Peripheral blood mononuclear cell (primary cell): ENCODE results near the gene GIMAP4.

- PRO-cap, 8 experiments = peak in 8 of 8 experiments; most common plus-strand start chr7:149148155 (in 6); most common minus-strand start chr7:149148156 (in 8)
Observed at GRCh38 chr7:149147798-149148587, 740 bp downstream of the ZNF398 start.

GRCh38 chr7:149284737-149285620, 23.0 kb downstream of the ZNF783 start:
- PRO-cap, 8 experiments = peak in 8 of 8 experiments; most common plus-strand start chr7:149285311 (in 8); most common minus-strand start chr7:149285006 (in 1)

DNA sequence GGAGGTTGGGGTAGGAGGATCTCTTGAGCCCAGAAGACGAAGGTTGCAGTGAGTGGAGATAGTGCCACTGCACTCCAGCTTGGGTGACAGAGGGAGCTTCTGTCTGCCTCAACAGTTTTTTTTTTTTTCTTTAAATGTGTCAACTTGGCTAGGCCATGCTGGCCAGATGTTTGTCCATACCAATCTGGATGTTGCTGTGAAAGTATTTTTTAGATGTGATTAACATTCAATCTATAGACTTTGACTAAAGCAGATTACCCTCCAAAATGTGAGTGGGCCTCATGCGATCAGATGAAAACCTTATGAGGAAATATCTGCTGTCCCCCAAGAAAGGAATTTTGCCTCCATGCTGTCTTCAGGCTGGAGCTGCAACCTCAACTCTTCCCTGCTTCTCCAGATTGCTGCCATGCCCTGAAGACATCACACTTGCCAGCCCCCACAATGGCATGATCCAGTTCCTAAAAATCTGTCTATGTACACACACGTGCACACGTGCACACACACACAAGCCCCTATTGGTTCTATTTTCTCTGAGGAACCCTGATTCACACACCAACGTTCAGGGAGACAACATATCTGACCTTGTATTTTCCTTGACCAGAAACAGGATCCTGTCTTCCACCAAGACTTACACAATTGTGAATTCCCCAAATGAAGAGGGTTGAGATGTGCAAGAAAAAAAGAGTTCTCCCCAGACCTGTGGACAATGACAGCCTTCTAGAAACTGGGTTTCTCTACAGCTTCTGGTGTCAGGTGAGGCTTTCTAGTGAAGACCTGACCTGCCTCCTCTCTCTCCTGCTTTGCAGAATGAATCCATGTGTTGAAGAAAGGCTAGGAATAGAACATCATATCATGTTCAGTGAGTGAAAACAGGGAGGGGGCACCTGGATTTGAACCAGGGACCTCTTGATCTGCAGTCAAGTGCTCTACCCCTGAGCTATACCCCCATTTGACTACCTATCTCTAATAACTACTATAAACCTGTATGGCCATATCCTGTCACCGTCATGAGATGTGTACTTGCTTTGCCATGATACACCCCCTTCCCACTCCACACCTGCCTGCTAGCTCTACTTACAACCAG, 90.9 kb upstream of the ZNF746 start:
- PRO-cap, 8 experiments = no peak in any of the 8 experiments

DNA sequence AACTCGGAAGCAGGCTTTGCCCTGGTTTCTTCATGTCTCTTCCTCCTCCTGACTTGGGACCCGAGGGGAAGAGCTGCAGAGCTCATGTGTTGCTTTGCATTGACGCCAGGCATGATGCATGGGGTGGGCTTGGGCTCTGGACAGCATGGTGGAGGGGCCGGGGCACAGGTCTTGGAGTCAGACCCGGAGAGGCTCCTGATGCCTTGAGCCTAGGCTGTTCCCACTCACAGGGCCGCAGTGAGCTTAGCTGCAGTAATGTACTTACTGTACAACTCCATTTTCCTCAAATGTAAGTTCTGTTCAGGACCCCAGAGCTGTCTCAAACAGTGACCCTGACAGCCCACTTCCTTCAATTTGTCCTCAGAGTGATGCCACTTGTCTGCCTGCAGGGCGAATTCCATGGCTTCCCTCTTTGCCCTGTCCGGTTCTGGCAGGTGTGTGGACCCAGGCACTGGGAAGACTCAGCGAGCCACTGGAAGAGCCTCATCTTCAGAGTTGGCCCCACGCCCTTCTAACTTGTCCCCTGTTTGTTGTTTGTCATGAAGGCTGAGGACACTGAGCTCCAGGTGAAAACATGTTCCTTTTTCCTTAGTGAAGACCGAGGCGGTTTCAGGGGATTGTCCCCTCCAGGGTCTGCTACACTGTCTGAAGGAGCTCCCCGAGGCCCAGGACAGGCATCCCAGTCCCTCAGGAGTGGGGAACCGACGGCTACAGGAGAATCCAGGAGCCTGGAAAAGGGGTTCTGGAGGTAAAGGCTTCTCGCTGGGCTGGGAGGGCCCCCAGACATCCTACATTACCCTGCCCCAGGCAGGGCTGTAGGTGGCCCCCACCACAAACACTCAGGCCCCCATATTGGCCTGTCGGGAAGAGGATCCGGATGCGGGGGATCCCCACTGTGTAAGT, 8.6 kb downstream of the KRBA1 start:
- PRO-cap, 8 experiments = no peak in any of the 8 experiments

GRCh38 chr7:149734415-149734938, 19.7 kb downstream of the KRBA1 start:
- PRO-cap, 8 experiments = no peak in any of the 8 experiments

GRCh38 chr7:149865538-149866018, 8.2 kb upstream of the ATP6V0E2 start:
- PRO-cap, 8 experiments = peak in 3 of 8 experiments; most common plus-strand start chr7:149865748 (in 1); most common minus-strand start chr7:149865696 (in 2)

GRCh38 chr7:149869895-149870613, 3.7 kb upstream of the ATP6V0E2 start:
- PRO-cap, 8 experiments = peak in 7 of 8 experiments; most common minus-strand start chr7:149870008 (in 6)

DNA sequence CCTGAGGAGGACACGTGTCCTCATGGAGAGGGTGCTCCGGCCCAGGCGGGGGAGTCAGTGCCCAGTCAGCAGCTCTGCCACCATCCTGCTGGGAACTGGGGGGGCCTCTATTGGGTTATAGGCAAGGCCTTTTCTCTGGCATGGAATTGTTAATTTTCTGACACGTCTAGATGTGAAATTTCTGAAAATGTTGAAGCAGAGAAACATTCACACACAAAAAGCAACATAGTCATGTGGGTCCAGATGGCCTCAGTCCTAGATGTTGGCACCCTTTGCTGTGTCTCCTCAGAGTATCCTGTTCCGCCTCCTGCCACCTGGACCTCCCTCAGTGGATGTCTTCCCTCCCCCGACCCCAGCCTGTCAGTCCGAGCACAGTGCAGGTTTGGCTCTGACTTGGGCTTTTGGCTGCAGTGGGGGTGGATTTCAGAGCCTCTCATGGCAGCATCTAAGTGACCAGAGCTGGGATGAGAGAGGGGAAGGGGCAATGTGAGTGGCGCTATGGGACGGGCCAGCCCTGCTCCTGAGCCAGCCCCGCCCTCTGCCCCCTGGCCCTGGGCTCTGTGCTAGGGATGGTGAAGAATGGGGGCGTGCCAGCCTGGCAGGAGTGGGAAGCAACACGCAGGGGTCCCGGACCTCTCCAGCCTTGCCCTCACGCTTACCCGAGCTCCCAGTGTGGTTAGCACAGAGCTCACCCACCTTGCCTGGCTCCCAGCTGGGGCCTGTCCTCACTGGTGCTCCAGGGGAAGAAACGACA, 6.1 kb downstream of the ATP6V0E2 start:
- PRO-cap, 8 experiments = no peak in any of the 8 experiments

DNA sequence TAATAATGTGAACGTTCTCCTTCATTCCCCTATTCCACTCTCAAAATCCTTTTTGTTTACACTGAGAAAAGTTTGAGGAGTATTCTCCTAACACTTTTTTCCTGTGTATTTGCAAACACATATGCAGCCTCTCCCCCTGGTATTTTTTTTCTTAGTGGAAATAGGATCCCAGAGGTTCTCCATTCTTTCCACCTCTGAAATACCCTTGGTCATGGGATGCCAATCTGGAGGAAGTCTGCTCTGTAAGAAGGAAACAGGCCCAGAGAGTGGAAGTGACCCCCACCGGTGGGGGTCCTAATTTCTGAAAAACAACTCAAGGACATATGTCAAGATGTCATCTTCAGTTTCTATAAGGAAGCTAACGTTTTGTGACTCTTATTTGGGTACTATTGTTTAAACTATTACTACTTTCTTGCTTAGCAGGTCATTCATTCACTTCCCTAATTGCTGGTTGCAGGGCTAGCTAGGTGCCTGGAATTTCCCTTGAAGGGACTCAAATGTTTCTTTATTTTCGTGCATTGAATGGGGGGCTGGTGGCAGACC, 2.0 kb upstream of the ZNF775 start:
- PRO-cap, 8 experiments = no peak in any of the 8 experiments

GRCh38 chr7:150382109-150382644, 3.0 kb downstream of the ZNF775 start:
- PRO-cap, 8 experiments = no peak in any of the 8 experiments

GRCh38 chr7:150519610-150520936, 5.4 kb downstream of the GIMAP7 start:
- PRO-cap, 8 experiments = no peak in any of the 8 experiments

- PRO-cap, 8 experiments = peak in 3 of 8 experiments; most common plus-strand start chr7:150567288 (in 2)
Observed at GRCh38 chr7:150566951-150567731, at the start of gene GIMAP4. Gene GIMAP4 (plus strand): TSS chr7:150567390.

DNA sequence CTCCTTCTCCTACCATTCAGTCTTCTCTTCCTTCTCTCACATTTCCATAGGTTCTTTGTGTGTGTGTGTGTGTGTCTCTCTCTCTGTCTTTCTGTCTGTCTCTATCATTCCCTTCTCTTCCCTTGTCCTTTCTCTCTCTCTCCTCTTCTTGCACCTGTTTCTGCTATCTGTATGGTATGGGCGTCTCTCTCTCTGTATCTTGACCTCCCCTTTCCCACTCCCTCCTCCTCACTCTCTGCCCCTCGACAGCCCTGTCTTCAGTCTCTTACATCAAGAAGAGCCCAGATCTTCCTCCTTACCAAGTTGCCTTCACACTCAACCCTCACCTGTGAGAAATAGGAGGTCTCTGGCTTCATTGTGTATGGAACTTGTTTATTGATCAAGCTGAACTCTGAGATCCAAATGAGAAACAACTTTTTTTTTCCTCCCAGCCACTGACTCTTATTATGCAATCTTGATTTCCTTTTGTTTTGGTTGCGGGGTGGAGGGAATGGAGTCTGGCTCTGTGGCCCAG, 2.2 kb downstream of the GIMAP2 start:
- PRO-cap, 8 experiments = no peak in any of the 8 experiments

GRCh38 chr7:150739356-150739753, 2.1 kb downstream of the GIMAP5 start:
- PRO-cap, 8 experiments = no peak in any of the 8 experiments

- PRO-cap, 8 experiments = no peak in any of the 8 experiments
Observed at GRCh38 chr7:150741927-150743051, 5.1 kb downstream of the GIMAP5 start.

- PRO-cap, 8 experiments = no peak in any of the 8 experiments
Observed at GRCh38 chr7:150748282-150748785, 11.1 kb downstream of the GIMAP5 start.

DNA sequence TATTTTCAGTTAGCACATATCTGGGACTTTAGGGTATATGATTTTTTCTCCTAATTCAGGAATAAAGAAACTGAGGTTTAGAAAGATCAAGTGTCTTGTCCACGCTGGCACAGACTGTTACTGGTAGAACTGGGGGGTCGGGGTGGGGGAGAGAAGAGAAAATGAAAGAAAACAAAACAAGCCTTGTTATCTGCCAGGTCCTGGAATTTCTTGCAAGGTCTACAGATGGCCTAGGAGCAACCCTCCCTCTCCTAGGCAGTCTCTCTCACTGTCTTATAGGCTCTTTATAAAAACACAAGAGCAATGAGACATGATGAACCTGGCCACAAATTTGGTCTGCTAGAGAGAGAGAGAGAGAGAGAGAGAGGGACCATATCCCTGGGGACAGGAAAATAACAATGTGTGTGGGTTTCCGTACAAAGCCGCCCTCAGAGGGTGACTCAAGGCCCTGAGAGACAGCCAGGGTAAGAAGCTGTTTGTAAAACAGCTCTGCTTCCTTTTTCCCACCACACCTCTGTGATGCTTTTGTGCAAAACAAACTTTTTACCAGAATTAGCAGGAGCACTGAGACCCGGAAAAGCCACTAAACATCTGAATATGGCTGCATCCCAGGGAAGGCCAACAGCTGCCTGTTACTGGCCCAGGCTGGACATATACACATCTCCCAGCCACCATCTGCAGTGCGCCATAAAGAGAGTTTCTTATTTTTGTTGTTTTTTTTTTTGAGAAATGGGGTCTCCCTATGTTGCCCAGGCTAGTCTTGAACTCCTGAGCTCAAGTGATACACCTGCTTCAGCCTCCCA, 18.3 kb downstream of the GIMAP5 start:
- PRO-cap, 8 experiments = peak in 2 of 8 experiments; most common minus-strand start position 270 of the sequence (in 2)

- PRO-cap, 8 experiments = peak in 2 of 8 experiments; most common plus-strand start chr7:150801542 (in 1); most common minus-strand start chr7:150801361 (in 1)
Observed at GRCh38 chr7:150801128-150801996, 793 bp downstream of the TMEM176A start.

DNA sequence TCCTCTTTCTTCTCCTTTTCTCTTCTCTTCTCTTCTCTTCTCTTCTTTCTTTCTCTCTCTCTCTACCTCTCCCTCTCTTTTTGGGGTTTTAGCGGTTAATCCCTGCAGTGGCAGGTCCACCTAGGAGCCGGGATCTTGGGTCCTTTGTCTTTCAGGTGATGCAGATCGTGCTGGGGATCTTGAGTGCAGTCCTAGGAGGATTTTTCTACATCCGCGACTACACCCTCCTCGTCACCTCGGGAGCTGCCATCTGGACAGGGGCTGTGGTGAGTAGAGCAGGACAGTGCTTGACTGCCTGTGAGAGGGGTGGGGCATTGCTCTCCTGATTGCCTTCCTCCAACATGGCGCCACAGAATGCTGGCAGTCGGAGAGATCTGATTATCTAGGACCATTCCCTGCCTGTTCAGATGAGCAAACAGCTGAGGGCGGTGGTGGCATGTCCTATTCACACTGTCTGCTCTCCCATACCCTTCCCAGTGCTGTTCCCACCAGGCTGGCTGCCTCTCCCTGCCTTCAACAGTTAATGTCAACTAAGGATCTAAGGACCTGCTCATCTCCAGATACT, 1.6 kb downstream of the TMEM176A start:
- PRO-cap, 8 experiments = no peak in any of the 8 experiments

DNA sequence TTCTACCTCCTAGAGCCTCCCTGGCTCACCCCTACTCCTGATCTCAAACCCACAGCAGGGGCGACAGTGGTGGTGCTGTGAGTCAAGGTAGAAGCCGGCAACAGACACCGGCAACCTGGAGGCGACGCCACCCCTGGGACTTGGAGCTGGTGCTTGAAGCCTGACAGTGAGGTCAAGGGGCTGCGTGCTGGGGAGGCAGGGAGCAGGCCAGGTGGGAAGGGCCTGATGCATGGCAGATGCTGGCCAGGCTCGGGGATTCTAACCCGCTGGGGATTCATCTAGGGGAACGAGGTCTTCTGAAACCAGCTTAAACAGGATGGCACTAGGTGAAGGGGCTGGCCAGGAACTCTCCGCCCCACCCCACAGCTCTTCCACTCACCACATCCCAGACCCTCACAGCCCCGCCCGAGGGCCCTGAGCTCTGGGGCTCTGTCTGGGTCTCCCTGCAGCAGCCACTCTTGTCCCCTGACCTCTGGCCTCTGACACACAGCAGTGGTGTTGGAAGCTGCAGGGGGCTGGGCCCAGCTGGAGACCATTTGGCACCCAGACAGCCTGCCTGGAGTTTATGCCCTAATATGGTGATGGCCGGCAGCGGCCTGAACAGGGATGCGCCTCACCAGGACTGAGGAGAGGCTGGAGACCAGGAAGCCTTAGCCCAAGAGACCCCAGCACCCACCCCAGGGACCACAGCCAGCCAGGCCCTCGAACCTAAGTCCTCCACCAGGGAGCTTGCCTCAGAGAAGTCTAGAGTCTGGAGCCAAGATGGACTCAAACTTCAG, 16.3 kb downstream of the KCNH2 start:
- PRO-cap, 8 experiments = no peak in any of the 8 experiments